AG08470 (cell line): ENCODE measurements around the genes RASL12, UBAP1L, PDCD7 and IGDCC3.

GRCh38 chr15:64893308-64894341 lies 18.1 kb upstream of the ANKDD1A start:
- RRBS: 31% methylated on average over 10 of the region's 47 CpGs

DNA sequence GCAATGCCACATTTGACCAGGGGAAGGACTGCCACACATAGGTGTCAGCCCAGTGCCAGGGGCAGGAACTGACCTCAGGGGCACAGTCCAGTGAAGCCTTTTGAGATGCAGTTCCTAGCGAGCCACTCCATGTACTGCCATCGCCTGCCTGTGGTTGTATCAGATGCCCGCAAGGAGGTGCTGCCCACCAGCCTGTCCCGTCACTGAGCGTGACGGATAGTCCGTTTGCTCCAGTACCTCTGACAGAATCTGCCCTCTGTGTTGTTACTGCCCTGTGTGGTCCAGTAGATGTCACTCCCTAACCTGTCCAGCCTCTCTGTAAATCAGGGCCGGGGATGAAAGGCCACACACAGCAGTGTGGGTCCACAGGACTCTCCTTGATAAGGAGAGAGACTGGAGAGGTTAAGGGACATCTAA lies 3.6 kb upstream of the MTFMT start:
- RRBS: no CpG with 5 or more reads among the region's 8 CpGs

GRCh38 chr15:65043045-65043293 lies 2.2 kb upstream of the SLC51B start:
- RRBS: no CpG with 5 or more reads among the region's 3 CpGs

- RRBS: 3% methylated on average over 39 of the region's 69 CpGs
These were observed at the start of gene RASL12 for GRCh38 chr15:65067631-65068704. Gene RASL12 (minus strand): TSS chr15:65067991.

DNA sequence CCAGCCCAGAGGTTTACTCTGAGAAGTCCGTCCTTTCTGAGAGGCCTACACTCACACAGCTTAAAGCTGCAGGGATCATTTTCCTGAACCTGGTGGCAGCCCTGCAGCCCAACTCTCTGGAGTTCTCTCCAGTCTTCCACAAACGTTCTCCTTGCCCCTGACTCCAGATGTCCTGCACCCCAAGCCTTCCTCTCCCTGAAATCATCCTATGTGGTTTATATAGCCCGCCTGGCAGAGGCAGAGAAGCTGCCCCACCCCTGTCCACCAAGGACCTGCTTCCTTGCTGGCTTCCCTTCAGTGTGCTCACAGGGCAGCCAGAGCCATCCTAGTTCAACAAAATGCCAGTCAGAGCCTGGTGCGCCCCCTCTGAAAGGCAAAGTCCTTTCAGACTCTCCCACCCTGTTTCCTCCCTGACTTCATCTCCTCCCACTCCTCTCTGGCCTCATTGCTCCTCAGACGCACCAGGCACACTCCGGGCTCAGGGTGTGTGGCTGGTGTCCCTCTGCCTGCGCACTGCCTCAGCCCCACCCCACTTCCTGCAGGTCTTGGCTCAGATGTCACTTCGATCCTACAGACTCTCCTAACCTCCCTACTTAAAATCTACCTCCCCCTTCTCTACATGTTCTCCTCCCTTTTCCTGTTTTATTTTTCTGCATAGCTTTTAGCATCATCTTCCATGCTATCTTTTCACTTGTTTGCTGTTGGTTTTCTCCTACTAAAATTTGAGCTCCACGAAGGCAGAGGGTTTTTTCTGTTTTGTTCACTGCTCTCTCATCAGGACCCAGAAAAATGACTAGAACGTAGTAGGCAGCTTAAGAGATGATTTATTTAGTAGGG lies 5.9 kb downstream of the KBTBD13 start:
- RRBS: no CpG with 5 or more reads among the region's 10 CpGs

- RRBS: no CpG with 5 or more reads among the region's 1 CpG
These were observed at the start of gene UBAP1L for GRCh38 chr15:65115138-65115352. Gene UBAP1L (minus strand): TSS chr15:65115200.

DNA sequence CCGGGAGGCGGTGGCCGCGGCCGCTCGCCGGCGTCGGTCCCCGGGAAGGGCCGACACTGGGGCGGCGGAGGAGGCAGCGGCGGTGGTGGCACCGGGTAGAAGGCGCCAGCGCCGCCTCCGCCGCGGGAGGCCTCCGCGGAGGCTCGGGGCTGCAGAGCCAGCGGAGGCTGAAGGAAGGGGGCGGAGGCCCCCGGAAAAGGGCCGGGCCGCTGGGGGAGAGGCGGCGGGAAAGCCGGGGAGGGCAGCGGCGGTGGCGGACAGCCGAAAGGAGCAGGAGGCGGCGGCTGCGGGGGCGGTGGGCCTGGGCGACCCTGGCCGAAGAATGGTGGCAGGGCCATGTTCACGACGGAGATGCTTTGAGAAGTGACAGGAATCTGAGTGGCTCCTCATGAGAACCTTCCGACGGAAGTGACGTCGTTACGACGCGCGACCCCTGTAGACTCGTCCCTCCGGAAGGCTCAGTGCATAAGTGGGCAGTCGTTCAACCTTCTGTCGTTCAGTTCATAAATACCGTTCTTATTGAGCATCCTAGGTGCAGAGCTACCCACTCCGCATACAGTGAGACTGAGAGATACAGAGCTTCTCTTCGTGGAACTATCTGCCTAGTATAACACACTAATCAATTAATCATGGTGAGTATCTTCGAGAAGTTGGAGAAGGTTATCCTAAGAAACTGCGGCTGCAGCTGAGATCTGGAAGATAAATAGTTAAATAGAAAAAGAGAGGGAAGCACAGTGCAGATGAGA lies at the start of gene PDCD7:
PDCD7 (minus strand) TSS at position 365 of the 746 bp plus-strand sequence.
- RRBS: 3% methylated on average over 14 of the region's 62 CpGs

- RRBS: 6% methylated on average over 4 of the region's 9 CpGs
These were observed 15.9 kb downstream of the PARP16 start for GRCh38 chr15:65270665-65271276.

GRCh38 chr15:65311831-65312335 lies 25.2 kb upstream of the PARP16 start:
- RRBS: no CpG with 5 or more reads among the region's 4 CpGs

DNA sequence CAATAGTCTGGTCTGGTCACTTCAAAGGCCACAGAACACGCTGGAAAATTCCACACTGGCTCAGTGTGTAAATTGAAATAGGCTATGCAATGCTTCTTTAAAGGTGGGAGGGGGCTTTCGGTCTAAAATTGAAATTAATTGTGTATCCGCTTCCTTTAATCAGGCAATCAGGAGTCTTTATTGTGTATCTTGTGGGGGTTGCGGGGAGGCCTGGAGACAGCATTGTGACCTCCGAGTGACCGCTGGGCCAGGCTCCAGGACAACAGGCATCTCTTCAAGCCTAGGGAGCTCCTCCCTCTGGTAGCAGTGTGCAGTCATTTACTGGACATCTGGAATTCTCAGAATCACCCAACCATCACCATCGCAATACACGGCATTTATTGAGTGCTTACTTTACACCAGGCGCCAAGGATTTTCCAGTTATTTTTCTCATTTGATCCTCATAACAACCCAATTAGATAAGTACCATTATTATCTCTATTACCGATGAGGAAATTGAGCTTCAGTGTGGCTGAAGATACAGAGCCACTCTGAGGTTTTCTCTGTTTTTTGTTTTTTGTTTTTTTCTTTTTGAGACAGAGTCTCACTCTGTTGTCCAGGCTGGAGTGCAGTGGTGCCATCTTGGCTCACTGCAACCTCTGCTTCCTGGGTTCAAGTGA lies 26.0 kb upstream of the PARP16 start:
- RRBS: no CpG with 5 or more reads among the region's 10 CpGs

DNA sequence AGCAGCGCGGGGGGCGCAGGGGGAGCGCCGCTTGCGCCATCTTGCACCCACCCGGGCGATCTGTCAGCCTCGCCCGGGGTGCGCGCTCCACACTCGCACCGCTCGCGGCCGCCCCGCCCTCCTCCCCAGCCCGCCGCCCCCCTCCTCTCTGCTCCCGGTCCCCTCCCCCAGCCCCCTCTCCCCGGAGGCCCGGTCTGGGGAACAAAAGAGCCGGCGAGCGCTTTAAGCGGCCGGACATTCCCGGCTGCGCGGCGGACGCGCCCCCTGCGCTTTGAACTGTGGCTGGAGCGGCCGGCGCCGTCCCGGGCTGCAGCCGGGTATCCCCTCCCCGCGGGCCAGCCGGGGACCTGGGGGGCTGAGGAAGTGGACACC lies at the start of gene IGDCC3:
IGDCC3 (minus strand) TSS at position 65 of the 372 bp plus-strand sequence.
- RRBS: 2% methylated on average over 17 of the region's 44 CpGs

DNA sequence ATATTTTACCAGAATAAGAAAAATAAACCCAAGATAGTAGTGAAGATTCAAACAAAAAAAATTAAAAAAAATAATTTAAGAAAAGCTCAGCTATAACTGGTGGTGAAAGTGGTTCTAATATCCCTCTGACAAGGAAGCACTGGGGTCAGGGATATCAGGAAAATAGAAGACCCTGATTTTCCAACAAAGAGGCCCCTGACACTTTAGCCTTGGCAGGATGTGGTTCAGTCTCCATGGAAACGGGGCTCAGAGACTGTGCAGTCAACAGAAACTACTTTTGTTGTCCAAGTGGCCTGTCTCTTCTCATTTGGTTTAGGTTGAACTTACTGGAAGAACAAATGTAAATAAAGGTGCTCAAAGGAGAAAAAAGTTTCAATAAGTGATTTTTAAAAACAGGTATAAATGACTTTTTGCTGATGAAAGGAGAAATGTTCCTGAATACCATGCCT lies 27.2 kb downstream of the INTS14 start:
- RRBS: no CpG with 5 or more reads among the region's 1 CpG

GRCh38 chr15:65733647-65734245 lies 58.3 kb downstream of the DENND4A start:
- RRBS: no CpG with 5 or more reads among the region's 12 CpGs

DNA sequence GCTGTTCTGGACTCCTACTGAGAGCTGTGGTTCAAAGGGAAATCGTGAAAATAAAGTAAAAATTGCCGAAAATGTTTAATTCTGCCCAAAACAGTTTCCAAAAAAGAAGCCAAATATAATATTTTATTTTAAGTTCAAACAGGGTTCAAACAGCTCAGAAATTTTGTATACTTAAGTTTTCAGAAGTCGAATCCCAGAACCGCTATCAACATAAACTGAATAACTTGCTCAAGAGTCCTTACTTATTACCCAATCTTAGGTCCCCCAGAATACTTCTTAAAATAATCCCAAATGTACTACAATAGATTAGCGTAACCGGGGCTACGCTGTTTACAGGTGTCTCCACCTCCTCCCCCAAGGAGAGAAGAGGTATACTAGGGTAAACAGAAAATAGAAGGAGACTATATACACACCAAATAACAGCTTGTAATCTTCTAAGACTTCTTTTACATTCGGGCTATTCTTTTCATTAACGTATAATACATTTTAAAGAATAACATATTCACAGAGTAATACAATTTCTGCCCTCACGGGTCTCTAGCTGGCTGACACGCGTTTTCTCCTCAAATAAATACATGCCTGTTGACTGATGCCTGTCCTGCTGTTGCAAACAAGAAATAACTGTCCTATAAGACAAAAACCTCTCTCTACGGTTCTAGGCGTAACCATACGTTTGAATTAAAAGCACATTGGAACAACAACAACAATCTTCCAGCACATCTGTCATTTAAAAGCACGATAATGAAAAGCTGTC lies 1.3 kb downstream of the DENND4A start:
- RRBS: no CpG with 5 or more reads among the region's 16 CpGs

DNA sequence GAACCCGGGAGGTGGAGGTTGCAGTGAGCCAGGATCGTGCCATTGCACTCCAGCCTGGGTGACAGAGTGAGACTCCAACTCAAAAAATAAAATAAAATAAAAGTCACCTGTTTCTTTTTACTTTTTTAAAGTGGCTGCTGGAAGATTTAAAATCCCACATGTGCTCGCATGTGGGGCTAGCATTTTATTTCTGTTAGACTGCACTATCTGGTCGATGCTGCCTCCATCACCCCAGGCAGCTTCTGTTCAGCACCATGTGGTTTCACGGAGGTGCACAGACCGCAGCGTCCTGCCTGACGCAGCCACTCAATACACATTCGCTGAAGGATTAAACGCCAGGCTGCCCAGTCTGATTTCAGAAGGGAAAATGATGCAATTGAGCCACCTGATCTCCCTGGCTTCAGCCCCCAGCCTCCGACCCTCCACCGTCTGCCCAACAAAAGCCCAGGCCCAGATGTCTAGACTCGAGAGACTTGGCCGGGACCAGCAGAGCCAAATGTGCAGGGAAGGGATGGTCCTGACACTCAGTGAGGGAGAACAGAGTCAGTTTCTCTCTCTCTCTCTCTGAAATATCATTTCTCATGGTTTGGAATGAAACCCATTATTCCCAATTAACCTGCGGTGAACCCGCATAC lies 84.5 kb downstream of the MEGF11 start:
- RRBS: no CpG with 5 or more reads among the region's 16 CpGs

GRCh38 chr15:66172131-66172769 lies 81.3 kb downstream of the MEGF11 start:
- RRBS: no CpG with 5 or more reads among the region's 10 CpGs

DNA sequence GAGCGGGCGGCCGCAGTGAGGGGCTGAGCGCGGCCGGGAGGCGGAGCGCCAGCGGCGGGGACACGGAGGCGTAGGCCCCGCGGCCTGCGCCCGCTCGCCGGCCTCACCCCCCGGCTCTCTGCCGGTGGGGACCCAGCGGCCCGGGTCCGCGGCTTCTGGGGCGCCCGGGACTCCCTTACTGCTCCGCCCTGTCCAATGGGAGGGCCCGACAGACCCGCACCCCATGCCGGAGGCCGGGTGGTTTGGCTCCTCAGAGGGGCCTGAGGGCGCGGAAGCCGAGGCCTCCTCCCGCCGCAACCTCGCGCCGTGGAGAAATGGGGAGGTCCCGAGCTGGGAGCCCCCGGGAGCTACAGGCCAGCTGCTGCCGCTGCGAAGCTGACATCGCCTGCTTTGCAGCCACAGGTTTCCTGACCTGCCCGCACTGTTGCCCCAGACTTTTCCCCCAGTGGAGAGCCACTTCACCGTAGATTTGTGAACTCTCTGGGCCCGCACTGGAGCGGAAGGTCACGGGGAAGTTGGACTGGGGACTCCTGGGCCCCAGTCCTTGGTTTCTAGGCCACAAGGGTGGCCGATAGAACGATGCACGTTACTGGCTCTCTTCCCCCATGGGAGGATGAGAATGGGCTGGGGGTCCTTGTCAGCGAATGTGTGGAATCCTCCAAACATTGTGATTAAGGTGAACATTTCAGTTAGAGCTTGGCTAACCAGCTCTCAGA lies 563 bp downstream of the DIS3L start:
- RRBS: 1% methylated on average over 27 of the region's 53 CpGs

- RRBS: no CpG with 5 or more reads among the region's 4 CpGs
These were observed 725 bp downstream of the ZWILCH start for GRCh38 chr15:66505903-66506198.

DNA sequence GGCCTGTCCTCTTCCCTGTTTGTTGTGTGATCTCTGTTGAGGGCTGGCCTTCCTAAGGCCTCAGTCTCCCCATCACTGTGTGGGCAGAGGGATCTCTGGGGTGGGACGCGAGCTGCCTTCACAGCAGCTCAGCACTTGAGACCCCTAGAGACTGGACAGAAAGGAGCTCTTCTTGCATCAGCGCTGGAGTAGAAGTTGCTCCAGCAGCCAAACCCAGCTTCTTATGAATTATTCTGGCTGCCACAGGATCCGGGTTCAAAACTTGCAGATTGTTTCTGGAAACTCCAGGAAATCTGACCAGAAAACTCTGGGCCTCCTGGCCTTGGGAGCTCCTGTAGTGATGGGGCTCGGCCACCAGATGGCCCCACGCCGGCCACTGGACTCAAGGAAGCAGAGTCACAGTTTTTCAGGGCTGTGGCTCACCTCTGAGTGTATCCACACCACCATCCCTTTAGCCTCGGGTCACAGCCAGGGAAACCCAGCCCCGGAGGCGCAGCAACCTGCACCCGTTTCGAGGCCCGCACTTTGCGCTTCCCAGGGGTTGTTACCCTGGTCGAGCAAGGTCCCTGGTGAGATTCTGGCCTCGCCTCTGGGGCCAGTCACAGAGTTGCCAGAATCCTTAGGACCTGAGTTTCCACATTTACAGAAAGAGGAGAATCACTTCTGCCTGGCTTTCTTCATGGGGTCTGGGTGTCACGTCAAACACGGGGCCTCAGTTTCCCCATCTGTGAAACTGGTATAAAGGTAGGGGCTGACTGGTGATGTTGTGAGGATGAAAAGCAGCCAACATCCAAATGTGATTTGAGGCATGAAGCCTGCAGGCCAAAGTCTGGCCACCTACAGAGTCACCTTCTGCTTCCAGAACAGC lies 53.4 kb upstream of the LCTL start:
- RRBS: 5% methylated on average over 5 of the region's 18 CpGs

GRCh38 chr15:66646807-66647862 lies 54.9 kb upstream of the SMAD6 start:
- RRBS: no CpG with 5 or more reads among the region's 18 CpGs